Measurements from ENCODE around the gene FURIN.

DNA sequence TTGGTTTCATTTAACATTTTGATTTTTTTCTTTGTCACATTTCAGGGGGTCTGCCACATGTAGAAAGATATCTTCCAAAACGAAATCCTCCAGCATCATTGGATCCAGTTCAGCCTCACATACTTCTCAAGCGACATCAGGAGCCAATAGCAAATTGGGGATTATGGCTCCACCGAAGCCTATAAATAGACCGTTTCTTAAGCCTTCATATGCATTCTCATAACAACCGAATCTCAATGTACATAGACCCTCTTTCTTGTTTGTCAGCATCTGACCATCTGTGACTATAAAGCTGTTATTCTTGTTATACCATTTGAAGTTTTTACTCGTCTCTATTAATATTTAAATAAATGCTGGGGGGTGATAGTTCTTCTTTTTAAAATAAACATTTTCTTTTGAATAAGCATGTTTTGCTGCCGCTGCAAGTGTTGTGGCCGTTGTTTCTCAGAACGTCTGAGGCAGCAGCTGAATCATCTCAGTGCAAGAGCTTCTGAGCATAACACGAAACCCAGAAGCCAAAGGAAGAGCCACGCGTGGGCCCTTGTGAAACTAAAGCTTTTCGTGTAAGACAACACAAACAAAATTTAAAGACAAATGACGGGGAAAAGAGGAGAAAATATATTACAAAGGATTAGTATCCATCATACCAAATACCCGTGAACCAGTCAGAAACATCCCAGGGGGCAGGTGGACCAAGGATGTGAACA, 53.2 kb upstream of the FURIN start:
- PRO-cap, 2 experiments: no peak in any of the 2 experiments

DNA sequence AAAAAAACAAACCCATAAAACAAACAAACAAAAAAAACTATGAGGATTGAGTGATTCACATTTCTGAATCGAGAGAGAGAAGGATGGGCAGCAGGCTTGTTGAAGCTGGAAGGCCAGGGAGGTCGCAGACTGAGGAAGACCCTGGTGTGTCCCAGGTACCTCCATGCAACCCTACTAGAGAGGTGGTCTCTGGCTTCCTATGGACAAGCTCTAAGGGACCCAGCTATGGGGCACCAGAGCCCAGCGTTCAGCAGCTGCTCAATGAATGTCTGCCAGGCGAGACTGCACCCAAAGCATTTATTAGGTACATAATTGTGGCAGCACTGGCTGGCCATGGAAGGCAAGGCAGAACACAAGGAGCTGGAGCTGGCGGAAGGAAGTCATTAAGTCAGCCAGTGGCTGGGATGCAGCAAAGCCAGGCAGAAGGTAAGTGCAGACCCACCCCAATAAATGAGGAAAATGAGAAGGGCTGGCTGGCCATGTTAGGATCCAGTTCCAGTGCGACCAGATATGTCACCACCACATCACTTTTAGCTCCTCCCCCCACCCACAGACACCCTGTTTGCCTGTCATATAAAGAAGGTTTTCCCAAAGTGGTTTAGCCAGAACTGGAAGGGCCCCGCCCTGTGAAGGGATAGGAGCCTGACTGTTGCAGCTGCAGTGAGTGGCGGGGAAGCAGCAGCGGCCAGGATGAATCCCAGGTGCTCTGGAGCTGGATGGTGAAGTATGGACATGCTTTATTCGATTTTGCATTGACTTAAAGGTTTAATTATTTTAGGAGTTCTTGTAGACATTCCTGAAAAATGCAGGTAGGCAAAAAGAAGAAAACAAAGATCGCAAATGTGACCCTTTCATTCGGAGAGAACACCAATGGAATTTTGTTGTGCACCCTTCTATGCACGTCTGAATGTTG, at the start of gene FURIN:
Gene FURIN (plus strand): TSS at position 601 of the 913 bp plus-strand sequence.
- PRO-cap, 2 experiments: no peak in any of the 2 experiments

DNA sequence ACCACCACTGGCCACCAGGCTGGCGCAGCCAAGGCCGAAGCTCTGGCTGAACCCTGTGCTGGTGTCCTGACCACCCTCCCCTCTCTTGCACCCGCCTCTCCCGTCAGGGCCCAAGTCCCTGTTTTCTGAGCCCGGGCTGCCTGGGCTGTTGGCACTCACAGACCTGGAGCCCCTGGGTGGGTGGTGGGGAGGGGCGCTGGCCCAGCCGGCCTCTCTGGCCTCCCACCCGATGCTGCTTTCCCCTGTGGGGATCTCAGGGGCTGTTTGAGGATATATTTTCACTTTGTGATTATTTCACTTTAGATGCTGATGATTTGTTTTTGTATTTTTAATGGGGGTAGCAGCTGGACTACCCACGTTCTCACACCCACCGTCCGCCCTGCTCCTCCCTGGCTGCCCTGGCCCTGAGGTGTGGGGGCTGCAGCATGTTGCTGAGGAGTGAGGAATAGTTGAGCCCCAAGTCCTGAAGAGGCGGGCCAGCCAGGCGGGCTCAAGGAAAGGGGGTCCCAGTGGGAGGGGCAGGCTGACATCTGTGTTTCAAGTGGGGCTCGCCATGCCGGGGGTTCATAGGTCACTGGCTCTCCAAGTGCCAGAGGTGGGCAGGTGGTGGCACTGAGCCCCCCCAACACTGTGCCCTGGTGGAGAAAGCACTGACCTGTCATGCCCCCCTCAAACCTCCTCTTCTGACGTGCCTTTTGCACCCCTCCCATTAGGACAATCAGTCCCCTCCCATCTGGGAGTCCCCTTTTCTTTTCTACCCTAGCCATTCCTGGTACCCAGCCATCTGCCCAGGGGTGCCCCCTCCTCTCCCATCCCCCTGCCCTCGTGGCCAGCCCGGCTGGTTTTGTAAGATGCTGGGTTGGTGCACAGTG, 1.6 kb upstream of the FES start:
- PRO-cap, 2 experiments: no peak in any of the 2 experiments

DNA sequence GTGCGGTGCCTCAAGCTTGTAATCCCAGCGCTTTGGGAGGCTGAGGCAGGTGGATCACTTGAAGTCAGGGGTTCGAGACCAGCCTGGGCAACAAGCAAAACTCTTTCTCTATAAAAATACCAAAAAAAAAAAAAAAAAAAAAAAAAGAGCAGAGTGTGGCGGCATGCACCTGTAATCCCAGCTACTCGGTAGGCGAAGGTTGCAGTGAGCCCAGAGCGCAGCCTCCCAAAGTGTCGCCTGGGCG, 424 bp upstream of the RCCD1 start:
- PRO-cap, 2 experiments: no peak in any of the 2 experiments

GRCh38 chr15:91693801-91694915, 159.3 kb upstream of the SLCO3A1 start:
- PRO-cap, 2 experiments: no peak in any of the 2 experiments

- PRO-cap, 2 experiments: peak in 1 of 2 experiments; most common plus-strand start chr15:91706440 (in 1); most common minus-strand start chr15:91706261 (in 1)
These were observed 147.4 kb upstream of the SLCO3A1 start for GRCh38 chr15:91706147-91706499.

DNA sequence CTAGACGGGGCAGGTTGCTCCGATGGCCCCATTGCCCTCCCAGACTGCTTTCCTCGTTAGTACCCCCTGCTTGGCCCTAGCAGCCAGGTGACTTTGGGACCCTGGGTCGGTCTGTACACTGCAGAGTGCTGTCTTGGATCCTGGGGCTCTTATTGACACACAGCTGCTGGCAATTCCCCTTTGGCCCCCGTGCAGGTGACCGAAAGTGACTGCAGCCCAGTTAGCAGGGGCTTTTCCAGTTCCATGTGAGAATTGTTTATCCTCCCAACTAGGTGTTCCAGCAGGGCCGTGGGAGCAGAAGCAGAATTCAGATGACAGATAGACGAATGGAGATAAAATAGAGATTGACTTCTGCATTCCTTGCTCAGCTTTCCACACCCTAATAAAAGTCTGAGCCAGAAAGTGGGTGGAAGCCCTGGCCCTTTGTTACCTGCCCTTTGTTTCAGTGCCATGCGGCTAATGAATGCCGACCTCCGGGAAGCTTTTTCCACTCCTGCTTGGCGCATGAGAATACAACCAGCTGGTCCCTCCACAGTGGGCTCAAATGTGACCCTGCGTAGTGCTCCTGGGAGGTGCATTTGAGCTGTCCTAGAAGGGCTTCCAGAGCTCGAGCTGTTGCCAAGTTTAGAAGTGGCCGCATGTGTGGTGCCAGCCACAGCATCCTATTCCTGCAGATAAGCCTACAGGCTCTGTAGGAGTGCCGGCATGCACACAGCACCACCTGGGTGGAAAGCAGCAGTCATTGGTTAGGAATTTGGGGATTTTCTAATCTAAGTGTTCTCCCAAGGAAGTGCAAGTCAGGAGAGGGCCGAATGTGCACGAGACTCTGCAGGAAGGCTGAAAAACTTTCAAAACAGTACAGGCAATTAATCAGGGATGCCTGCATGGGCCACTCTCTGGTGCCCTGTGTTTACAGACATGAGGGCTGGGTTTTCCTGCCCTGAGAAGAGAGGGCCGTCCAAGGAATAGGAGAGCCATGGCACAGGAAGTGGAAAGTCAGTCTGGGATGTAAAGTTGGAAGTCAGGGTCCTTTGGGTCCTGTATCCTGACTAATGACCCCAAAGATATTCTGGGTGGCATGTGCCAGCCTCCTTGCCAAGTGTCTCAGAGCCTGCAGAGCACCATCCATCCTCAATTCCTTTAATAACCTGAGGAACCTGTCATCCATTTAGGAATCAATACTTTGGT, 94.6 kb downstream of the SLCO3A1 start:
- PRO-cap, 2 experiments: peak in 1 of 2 experiments; most common plus-strand start position 303 of the sequence (in 1); most common minus-strand start position 154 of the sequence (in 1)

GRCh38 chr15:92016210-92017117, 163.0 kb downstream of the SLCO3A1 start:
- PRO-cap, 2 experiments: no peak in any of the 2 experiments

GRCh38 chr15:92017118-92017751, 163.7 kb downstream of the SLCO3A1 start:
- PRO-cap, 2 experiments: no peak in any of the 2 experiments

DNA sequence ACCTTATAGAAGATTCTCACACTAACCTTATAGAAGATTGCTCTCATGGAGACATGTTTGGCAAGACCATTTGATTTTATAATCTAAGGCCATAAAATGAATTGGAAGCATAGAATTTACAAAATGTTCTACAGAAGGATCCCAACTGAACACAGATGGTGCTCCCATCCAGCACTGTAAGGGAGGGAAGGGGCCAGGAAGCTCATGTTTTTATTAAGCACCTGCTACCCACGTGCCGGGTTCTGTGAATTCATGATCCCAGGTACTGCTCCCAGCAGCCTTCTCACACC, 223.6 kb upstream of the ST8SIA2 start:
- PRO-cap, 2 experiments: no peak in any of the 2 experiments

DNA sequence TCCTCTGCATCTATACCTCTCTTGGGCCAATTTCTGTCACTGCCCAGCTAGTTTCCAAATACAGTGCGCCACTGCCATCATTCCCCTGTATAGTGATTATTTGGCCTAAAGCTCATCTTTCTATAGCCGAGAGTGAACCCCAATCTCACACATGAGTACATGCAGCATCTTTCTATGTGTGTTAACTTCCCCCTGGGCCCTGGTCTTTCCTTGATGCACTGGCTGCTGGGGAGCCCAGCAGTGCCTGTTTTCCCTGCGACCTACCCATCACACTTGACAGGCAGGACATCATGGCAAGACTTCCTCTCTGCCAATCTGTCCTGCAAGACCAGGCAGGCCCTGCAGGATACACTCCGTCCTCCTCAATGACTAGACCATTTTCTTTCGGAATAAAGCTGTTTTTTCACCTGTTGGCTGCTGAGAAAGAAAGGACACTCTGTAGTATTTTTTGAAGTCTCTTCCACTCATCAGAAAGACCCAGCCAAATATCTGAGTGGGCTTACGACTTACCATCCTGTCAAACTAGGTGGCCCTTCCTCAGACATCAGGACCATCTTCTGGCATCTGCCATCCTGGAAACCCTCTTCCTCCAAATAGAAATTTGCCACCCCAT, 47.5 kb downstream of the FAM174B start:
- PRO-cap, 2 experiments: no peak in any of the 2 experiments

DNA sequence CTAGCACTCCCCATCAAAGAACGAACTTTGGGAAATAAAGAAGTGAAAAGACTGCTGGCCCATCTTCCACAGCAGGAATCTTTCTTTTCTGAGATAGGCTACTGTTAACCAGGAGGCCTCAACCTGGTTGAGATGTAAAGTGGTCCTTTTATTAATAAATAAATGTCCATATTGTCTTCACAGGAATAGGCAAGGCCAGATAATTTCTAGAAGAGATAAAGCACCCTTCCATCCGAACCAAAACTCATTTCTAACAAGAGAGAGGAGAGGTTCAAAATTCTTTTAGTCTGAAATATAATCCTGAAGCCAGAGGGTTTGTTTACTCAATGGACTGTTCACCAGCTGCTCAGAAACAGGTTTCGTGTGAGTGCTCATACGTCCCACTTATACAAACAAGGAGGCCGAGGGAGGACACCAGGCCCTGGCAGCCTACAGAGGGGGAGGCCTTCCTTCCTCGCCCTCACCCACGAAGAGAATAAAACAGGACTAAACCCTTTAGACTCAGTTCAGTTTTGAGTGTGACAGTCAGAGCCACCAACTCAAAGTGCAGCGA, 17.5 kb downstream of the FAM174B start:
- PRO-cap, 2 experiments: no peak in any of the 2 experiments

- PRO-cap, 2 experiments: no peak in any of the 2 experiments
These were observed 11.4 kb downstream of the FAM174B start for GRCh38 chr15:92643814-92644926.

DNA sequence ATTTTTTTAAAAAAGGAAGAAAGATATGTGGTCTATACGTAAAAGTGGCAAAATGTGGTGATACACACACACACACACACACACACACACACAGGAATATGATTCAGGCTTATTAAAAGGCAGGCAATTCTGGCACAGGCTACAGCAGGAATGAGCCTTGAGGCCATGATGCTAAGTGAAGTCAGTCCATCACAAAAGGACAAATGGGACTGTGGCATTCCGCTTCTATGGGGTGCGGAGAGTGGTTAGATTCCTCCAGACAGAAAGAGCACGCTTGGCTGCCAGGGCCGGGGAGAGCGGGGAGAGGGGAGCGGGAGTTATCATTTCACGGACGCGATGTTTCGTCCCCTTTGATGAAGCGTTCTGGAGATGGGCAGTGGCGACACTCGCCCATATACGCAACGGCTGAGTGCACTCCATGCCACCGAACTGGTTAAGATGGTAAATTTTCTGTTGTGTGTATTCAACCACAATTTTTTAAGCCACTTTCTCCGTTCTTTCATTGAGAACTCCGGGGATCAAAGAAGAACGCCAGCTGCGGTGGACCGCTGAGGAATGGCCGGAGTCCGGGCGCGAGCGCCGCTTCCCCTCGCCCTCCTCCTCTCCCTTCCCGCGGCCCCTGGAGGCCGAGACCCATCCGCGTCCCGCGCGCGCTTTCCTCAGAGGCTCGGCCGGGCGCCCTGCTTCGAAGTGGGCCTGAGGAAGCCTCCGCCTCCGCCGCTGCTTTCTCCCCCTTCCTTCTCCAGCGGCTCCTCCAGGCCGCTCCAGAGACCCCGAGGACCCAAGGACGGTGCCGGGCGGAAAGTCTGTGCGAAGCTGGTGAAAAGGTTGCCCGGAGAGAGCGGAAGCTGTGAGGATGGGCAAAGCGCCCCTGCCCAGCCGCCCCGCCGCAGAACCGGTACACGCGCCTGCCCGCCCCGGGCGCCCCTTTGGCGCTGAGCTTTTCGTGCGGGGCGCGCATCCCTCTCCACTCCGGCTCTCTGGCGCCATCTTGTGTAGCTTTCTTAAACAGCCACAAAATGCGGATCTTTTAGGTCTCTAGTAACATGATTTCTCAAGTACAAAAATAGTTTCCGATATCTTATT, 58.8 kb upstream of the FAM174B start:
- PRO-cap, 2 experiments: peak in 1 of 2 experiments; most common minus-strand start position 609 of the sequence (in 1)

DNA sequence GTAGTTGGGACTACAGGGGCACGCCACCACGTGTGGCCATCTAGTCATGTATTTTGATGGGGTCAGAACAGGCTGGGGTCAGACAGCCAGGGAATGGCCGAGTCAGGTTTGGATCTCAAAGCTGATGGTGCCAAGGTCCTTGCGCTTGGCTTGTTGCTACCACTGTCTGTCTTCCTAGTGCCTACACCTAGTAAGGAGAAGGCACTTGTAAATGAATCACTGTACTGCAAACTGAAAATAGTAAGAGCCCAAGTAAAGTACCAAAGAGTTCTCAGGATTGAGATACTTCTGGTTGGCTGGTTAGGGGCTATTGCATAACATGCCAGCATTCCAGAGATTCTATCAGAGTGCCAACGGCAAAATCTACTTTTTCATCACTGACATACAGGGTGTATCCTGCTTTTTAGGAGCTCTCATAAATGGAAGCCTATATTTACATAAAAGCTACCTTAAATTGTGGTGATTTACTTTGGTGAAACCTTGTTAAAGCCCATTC, 30.9 kb upstream of the CHD2 start:
- PRO-cap, 2 experiments: no peak in any of the 2 experiments

- PRO-cap, 2 experiments: no peak in any of the 2 experiments
These were observed 13.2 kb upstream of the CHD2 start for GRCh38 chr15:92886501-92887729.

DNA sequence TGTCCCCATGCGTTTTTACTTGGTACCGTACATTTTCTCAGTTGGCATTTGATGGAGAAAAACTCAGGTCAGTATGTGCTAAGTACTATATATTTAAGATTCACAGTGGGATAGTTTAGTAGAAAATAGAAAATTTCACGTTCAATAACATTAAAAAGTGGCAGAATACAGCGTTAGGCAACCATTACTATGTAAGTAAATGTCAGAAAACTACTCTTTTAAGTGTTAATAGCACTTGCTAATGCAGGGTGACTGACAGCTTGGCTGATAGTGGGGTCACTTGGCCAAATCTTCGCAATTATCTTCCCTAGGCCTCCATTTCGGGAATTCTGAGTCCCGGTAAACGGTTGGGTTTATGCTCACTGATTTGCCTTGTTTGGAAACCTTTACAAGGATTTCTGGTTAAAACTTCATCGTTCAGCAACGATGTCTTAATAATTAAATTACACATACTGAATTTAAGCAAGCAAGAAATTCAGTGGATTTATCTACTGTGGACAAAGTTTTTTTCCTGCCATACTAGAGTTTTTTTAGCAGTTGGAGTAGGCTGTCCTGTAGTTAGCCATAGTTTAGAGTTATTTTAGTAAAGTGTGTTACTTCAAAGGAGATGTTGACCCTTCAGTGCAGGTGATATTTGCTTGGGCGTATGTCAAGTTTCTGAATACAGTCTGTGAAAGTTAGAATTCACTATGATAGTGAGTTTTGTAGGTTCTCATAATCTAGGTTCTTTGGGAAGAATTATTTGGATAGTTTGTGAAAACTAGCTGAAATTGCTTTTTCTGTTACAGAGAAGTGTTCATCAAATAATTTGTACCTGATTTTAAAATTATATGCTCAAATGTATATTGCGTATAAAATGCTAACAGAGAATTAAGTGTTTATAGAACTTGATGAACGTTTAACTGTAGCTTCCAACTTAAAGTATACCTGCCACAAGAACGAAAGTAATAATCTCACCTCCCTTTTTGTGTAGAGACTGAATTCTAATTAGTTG, 5.1 kb downstream of the CHD2 start:
- PRO-cap, 2 experiments: no peak in any of the 2 experiments

GRCh38 chr15:92978075-92978546, 78.0 kb downstream of the CHD2 start:
- PRO-cap, 2 experiments: no peak in any of the 2 experiments

DNA sequence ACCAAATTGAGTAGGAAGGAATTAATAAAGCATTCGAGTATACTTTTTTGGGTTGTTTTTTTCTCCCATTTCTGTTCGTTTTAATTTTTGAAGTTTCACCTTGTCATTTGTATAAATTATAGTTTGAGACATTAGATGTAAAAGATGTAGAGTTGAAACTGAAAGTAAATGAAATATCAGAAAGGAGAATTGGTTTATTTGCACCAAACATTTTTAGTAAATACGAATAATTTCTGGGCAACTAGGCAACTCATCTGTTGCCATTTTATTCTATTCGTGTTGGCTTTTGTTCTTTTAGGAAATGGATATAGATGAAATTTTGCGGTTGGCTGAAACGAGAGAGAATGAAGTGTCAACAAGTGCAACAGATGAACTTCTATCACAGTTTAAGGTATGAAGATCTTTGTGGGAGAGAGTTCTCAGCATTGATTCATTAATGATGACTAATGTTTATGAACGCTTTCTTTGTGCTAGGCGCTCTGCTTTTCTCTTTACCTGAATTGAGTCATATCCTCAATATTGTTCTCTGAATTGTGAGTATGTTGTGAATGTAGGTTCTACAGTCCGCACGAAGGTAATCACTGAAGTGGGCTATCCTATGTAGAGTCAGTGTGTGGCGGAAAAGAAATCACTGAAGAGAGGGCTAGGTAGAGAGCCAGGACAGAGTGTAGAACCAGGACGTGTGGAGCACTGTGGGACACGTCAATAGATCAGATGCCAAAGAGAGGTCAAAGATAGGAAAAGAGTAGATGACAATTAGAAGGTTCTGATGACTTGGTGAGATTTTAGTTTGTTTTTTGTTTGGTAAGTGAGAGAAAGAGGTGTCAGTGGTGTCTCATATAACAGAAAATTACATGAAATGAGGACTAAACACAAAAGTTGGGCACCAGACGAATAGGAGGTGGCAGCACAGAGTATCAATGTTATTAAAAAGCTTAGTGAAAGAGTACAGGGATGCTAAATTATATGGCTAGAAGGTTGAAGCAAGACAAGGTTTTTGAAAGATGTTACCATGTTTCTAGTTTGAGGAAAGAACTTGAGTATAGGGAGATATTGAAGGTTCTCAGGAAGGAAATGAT, 81.3 kb downstream of the CHD2 start:
- PRO-cap, 2 experiments: no peak in any of the 2 experiments

DNA sequence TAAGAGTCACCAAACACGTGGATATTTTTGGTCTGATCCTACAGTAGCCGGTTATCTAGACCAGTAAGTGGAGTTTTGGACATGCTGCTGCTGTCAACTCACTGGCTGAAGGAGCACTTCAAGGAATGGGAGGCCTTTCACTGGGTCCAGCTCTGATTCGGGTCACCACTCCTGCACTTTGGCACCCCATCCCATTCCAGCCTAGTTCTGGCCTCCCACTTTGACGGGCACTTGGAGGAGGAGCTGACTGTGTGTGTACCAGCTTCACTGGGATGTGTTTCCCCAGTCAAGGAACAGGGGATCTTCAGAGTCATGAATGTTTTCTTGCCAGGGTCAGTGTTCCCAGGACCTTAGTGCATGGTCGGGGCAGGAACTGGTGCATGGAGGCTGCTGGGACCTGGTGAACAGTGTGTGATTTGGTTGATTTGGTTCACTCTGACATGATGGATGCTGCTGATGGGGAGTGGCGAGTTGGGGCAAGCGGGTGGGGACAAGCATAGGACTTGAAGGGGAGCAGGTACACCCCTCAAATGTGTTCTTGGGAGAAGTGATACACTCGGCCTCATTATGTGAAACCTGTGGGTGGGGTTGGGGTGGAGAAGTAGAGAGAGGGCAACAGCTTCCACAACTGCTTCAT, 64.2 kb downstream of the RGMA start:
- PRO-cap, 2 experiments: no peak in any of the 2 experiments

Data from Metastatic Liver Carcinoma in the Lung (tissue), 2 donors.